Gallbladder (tissue), 1 donor: ENCODE data around the gene EIF3L.

DNA sequence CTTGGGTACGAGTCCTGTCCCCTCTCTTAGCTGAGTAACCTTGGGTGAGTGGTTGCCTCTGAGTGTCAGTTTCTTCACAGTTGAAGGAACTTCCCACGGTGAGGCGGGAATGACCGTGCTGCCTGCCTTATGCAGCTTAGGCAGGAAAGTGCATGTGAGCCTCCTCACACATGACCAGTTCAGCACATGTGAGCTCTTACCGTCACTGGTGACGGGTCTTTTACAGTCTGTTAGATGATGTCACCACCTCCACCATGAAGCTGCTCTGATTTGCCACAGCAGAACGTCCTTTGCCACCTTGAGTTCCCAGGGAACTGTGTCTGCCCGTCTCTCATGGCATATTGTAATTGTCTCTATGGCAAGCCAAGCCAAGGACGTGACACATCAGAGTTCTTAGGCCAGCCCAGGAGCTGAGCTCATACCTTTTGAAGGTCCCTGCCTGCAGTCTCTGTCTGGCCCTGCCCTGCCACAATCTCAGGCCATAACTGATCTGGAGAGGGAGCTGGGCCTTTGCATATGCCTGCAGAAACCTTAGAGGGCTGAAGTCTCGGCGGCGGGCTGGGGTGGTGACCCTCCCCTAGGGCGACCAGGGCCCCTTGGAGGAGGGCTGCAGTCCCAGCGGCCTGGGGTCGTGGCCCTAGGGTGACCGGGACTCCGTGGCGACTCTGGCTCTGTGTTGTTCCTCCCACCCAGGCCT is 7.7 kb downstream of the GGA1 start:
- PRO-cap = no peak

GRCh38 chr22:37634417-37634936 is 5.0 kb upstream of the SH3BP1 start:
- PRO-cap = no peak

- PRO-cap = no peak
Observed at GRCh38 chr22:37655609-37656210, 2.8 kb upstream of the PDXP start.

GRCh38 chr22:37688234-37688468 is 2.0 kb downstream of the NOL12 start:
- PRO-cap = no peak

GRCh38 chr22:37717114-37717798 is 20.4 kb downstream of the TRIOBP start:
- PRO-cap = no peak

- PRO-cap = unidirectional peak, plus-strand start at chr22:37733976; unidirectional peak, plus-strand start at chr22:37734314
Observed at GRCh38 chr22:37733860-37734572, 37.2 kb downstream of the TRIOBP start.

DNA sequence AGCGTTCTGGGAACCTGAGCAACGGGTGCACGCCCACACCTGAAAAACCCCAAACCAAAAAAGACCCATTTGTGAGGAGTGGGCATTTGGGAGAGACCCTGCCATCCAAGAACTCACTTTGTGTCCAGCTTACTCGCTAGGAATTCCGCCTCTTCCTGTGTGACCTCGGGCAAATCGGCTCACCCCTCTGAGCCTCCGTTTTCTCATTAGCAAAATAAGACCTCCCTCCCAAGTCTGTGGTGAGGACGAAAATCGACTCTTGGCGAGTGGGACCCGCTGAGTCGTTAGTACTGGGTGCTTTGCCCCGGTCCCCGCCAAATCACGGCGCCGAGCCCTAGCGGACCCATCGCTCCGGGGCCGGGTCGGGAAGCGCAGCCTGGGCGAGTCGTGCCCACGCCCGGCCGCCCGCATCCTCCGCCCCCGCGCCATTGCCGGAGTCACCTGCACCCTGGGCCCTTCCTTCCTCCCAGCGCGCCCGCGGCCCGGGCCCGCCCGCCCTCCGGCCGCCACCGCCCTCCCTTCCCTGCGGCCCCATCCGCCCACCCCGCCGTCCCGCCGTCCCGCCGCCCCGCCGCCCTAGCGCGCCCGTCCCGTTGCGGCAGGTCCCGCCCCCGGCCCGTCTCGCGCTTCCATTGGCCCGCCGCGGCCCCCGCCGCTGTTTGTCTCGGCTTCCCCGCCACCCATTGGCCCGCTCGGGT is 48.8 kb downstream of the TRIOBP start:
- PRO-cap = bidirectional peak, plus-strand start outside the sequence, minus-strand start at position 430 of the sequence

DNA sequence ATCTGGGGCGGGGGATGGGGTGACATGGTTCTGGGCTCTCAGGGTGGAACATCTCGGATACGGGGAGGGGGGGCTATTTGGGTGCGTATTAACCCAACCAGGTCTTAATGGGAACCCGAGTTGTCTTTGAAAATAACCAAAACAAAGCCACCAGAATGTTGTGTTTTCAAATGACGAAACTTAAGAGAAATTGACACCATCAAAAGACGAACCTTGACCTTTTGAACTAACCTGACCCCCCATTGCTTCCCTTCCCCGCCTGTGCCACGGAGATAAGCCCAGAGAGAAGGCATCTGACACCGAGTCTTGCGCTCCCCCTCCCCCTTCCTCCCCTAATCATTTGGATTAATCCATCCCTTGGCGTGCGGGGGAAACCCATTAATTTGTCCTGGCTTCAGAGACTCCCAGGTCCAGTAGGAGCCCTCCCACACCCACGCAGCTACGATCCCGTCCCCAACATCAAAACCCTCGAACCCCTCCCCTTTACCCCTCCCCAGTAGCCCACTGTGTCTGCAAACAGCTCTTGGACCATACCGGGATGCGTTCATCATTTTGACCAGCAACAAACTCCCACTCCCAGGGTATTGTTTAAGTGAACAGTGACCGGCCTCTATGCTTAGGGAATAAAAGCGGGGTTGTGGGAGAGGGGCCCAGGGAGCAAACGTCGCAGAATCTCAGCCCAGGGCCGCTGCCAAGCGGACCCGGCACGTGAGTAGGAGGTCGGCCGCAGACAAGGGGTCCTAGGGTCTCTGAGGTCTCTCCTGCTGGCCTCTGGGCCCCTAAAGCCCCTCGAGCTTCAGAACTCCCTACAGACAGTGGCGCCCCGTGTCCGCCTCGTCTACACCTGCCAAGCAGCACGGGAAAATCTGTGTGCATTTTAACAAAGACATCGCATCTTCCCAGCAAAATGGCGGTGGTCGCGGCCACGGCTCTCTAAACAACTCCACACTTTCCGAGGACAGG is 1.6 kb upstream of the H1-0 start:
- PRO-cap = no peak

DNA sequence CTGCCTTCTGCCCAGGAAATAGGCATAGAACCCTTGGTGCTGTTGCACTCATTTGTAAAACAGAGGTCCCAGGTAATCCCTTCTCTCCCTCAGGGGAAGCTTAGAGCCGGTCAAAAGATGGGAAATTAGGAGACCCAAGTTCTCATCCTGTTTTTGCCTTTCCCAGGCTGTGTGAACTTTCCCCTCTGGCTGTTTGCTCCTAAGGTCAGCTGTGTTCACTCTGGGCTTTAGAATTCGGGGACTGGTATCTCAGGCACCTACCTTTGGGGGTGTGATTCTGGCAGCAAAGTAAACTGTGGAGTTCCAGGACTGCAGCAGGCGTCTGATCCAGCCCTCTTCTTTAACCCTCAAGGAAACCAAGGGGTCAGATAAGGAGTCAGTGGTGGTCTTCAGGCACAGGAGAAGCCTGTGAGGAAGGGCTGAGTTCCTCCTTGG is 1.4 kb downstream of the GCAT start:
- PRO-cap = no peak

DNA sequence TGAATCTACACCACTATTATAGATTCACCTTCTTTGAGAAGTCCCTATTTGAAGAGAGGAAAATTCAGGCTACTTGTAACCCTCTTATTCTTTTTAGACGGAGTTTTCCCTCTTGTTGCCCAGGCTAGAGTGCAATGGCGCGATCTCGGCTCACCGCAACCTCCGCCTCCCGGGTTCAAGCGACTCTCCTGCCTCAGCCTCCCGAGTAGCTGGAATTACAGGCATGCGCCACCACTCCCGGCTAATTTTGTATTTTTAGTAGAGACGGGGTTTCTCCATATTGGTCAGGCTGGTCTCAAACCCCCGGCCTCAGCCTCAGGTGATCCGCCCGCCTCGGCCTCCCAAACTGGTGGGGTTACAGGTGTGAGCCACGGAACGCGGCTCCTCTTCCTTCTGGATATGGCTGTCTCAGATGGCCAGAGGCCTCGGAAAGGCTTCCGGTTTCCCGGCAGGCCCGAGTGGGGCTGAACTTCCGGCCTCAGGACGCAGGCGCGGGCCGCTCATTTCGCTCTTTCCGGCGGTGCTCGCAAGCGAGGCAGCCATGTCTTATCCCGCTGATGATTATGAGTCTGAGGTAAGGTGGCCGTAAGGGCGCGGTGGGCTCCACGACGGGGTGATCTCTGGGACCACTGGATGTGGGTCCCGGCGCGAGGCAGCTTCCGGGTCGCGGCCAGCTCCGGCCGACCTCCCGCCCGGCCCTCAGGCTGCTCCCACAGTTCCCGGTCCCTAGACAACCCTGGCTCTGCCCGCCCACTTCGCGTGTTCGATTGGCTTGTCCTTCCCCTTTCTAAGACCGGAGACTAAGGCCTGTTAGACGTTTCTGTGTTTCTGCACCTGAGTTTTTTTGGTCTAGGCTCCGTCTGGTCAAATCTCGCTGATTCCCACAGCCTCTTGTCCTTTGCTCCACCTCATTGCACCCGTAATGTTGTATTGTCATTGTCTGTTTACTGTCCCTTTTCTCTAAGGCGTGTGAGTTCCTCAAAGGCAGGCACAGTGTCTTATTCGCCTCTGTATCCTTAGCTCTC is at the start of gene EIF3L:
EIF3L (plus strand) TSS at position 511 of the 1,025 bp plus-strand sequence.
- PRO-cap = bidirectional peak, plus-strand start at position 511 of the sequence, minus-strand start at position 401 of the sequence; unidirectional peak, minus-strand start at position 701 of the sequence

GRCh38 chr22:37877454-37878157 is 28.4 kb downstream of the EIF3L start:
- PRO-cap = no peak

DNA sequence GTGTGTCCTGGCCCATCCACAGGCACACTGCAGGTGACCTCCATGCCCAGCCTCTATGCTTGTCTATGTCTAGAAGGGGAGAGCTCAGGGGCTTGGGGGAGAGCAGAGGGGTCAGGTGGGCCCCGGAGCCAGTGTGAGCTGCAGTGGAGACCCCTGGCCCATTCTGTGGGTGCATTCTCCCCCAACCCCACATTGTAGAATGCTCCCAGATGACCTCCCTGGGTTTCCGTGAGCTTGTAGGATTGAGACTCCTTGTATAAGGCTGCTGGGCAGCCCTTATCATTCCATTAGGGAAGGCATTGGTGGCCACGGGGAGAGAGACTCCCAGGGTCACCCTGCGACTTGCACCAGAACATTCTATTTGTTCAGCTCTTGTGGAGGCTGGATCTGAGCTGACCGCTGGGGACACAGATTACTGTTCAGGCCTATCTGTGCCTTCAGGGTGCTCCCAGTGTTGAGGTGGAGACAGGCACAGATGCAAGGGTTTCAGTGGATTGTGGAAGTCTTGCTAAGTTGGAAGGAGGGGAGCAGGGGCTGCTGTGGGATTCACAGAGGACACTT is 17.8 kb downstream of the MICALL1 start:
- PRO-cap = no peak

DNA sequence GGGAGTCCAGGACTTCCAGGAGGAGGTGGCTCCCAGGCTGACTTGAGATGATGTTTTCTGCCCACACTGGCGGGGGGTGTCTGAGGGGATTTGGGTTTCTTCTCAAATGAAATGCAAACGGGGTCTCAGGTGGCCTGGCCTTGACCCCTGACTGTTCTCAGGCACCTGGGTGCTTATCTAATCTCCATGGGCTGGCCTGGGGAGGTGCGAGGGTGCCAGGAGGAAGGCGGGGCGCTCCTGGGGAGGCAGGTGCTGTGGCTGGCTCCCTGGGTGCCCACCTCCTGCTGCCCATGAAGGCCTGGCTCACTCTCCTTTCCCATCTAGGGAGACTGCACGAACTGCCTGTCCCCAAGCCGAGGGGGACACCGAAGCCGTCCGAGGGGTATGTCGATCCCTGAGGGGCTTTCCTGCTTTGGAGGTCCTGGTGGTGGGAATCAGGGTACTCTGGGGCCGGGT is 18.3 kb downstream of the MICALL1 start:
- PRO-cap = no peak

- PRO-cap = no peak
Observed at GRCh38 chr22:37940554-37941085, 12.8 kb downstream of the C22orf23 start.

DNA sequence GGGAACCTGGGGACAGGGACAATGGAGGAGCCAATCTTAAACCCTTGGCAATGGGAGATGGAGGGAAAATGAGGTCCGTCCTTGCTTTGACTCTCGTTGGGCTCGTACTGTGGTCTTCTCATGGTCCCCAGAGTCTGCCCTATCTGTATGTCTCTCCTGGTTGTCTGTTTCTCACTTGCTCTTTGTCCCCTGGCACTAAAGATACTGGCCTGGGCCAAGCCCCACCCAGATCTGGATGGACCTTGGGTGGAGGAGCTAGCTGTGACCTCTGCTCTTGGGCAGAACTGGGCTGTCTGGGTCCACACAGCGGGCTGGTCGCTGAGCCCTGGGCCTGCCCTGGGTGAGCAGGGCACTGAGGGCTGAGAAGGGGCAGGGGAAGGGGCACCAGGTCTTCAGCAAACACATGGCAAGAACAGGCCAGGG is 2.8 kb downstream of the SOX10 start:
- PRO-cap = no peak

DNA sequence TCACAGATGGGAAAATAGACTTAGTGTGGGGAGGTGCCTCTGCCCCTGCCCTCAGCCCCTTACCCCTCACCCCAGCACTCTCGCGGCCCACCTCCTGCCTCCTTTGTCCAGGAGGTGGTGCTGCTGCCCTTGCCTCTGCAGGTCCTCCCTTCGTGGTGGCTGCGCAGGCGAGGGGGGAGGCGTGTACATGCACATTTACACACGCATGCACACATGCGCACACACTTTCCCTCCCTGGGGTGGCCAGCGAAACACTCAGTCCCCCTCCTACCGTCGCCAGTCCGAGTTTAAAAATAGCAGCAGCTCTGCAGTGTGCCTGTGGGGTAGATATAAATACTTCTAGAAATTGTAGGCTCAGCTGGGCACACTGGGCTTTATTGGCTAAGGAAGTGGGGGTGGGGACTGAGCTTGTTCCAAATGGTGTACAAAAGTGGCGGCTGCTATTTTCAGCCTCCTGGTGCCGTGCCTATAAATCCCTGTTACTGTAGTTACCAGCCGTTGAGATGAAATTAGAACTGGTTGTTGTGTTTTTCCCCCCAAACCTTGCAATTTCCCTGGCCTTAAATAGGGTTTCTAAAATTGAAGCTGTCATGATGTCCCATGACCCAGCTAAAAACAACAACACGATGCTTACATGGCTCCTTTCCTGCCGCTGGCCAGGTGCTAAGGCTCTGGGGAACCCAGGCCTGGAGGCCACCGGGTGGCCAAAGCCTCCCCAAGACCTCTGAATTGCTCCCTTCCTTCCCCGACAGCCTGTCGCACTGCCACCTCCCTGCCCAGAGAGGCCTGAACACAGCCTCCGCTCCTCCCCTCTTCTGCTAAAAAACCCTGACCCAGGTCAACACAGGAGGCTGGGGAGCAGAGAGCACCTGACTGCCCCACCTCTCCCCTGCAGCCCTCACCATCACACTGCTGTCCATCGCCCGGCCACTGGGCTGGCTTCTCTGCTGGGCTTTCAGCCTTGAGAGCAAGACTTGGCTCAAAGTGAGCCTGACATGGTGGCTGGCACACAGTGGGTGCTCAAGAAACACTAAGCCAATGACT is 12.5 kb downstream of the PICK1 start:
- PRO-cap = no peak

DNA sequence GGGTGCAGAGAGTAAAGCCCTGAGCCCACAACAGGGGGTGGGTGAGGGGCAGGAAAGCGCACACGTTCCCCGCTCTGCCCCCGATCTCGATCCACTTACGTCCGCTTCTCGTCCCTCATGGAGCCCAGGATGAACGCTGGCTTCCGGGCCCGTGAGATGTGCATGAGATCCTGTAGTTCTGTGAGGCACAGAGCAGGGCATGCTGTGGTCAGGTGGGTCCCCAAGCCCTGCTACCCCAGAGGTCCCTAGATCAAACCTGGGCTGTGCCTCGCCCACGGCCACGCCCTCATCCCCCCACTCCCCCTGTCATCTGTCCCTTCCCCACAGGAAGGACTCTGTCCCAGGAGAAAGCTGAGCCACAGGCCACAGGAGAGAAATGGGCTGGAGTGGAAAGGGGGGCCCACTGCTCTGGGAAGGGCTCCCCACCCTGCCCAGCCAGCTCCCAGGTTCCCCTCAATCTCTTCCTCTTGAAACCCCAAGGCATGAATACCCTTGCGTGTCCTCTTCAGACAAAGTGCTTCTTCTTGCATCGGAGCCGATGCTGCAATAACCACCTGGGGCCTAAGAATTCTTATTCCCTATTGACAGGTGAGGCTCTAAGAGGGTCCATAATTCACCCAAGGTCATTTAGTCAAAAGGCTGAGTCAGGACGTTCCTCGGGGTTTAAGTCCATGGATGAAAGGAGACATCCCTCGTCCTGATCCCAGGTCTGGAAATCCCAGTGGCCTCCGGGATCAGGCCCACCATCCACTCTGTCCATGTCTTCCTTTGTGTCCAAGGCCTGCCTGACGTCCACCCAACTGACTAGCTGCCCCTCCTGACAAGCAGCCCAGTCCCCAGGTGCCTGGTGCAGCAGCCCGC is 16.0 kb upstream of the BAIAP2L2 start:
- PRO-cap = no peak

GRCh38 chr22:38163540-38164378 is 17.9 kb downstream of the PLA2G6 start:
- PRO-cap = bidirectional peak, plus-strand start at chr22:38164303, minus-strand start at chr22:38163989

DNA sequence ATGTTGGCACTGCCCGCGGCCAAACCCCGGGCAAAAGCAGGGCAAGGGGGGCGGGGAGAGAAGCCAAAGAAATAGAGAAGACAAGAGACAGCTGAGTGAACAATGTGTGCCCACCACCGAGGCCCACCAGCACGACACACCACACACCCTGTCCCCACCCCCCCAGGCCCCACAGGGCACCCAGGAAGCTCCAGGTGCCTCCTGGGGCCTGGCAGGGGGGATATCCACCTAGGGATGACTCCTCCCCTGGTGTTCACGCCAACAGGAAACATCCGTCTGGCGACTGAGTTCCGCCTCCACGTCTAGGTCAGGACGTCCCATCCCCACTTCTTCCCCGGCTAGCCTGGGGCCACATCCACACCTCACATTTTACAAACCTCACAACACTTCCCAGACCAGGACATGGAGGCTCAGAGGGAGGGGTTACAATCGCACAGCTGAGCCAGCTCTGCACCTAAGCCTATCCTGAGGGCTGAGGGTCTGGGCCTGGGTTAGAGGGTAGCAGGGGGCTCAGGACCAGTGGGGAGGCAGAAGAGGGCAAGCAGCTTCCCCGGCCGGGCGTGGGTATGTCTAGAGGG is 20.9 kb downstream of the MAFF start:
- PRO-cap = bidirectional peak, plus-strand start at position 326 of the sequence, minus-strand start at position 178 of the sequence

- PRO-cap = no peak
Observed at GRCh38 chr22:38270544-38271197, 2.1 kb downstream of the TMEM184B start.